ENCODE measurements around the gene SOCS2.

DNA sequence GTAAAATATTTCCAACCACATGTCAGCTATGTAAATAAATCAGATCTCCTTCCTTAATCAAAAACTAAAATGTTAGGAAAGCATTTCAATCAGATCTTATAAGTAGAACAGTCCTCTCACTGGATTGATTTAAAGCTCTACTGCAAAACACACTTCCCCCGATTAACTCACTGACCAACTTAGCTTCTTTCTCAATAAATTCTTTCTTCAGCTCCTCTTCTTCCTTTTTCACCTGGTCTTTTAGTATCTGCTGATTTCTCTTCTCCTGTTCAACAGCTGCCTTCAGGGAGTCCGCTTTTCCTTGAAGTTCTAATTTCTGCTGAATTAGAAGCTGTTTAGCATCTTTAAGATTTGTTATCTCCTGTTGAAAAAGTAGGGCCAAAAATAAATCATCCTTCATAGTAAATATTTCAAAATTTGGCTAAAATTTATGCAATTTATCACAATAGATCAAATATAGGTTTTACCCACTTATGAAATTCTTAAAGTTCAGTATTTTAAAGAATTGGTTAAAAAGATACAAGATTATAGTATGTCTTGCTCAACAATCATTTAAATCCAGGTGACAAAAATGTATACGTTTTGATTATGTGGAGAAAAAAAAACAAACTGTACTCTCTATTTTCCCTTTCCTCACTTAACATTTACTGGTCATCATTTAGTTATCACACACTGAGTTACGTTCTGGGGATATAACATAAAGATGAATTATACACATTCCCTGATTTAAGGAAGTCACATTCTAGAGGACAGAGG is 76.3 kb downstream of the PLEKHG7 start:
- RRBS, 2 experiments, result no CpG with 5 or more reads among the region's 4 CpGs
CAGE:
- cytosol, long polyA minus RNA, result no peak
- cytosol, long polyA plus RNA, result no peak
- long polyA plus RNA, result no peak
- nucleus, long polyA minus RNA, result no peak
- nucleus, long polyA plus RNA, result no peak

DNA sequence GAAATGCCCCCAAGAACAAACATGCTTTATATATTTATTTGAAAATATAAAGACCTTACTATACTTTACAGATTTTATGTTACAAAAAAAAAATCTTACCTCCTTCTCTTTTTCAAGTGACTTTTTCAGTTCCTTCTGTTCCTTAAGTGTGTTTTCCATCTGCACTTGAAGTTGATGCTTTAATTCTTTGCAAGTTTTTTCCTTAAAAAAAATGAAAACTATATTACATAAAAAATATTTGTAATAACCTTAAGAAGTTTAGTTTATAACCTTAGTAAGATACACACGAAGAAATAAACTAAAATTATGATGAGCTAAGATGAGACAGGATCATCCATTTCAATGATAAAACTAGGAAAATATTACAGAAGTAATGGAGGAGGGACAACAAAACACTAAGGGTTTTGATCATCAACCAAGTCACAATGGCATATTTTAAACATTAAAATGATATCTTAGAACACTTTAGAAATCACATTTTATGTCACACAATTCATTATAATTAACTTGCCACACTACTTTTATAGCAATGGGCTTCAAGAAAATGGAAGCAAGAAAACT is 98.8 kb downstream of the PLEKHG7 start:
- RRBS, 2 experiments, result no CpG with 5 or more reads among the region's 1 CpG
CAGE:
- cytosol, long polyA minus RNA, result no peak
- cytosol, long polyA plus RNA, result no peak
- long polyA plus RNA, result no peak
- nucleus, long polyA minus RNA, result no peak
- nucleus, long polyA plus RNA, result no peak

DNA sequence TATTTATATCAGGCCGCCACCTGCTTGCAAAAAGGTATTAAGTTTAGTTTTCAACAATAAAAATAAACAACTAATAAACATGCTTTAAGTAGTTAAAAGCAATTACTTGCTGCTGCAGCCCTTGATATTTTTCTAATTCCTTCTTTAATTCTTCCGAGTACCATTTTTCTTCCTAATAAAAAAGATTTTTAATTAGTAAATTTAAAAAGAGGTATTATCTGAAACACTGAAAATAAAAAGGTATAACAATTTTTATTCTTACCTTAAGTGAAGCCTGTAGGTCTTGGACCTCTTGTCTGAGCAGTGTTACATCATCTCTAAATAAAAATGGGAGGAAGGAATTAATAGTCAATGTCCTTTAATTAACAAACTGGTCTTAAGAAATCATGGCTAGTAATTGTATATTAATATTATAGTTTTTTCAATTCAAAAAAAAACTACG is 71.9 kb downstream of the EEA1 start:
- RRBS, 2 experiments, result no CpG with 5 or more reads among the region's 3 CpGs
CAGE:
- cytosol, long polyA minus RNA, result no peak
- cytosol, long polyA plus RNA, result no peak
- long polyA plus RNA, result no peak
- nucleus, long polyA minus RNA, result no peak
- nucleus, long polyA plus RNA, result no peak

GRCh38 chr12:92927831-92928399 is 1.2 kb downstream of the EEA1 start:
- RRBS, 2 experiments, result no CpG with 5 or more reads among the region's 5 CpGs
CAGE:
- cytosol, long polyA minus RNA, result no peak
- cytosol, long polyA plus RNA, result no peak
- long polyA plus RNA, result no peak
- nucleus, long polyA minus RNA, result no peak
- nucleus, long polyA plus RNA, result no peak

- RRBS, 2 experiments, result no CpG with 5 or more reads among the region's 6 CpGs
CAGE:
- cytosol, long polyA minus RNA, result no peak
- cytosol, long polyA plus RNA, result no peak
- long polyA plus RNA, result no peak
- nucleus, long polyA minus RNA, result no peak
- nucleus, long polyA plus RNA, result no peak
These were observed 44.5 kb upstream of the EEA1 start for GRCh38 chr12:92973401-92974094.

GRCh38 chr12:93005702-93006330 is 76.7 kb upstream of the EEA1 start:
- RRBS, 2 experiments, result no CpG with 5 or more reads among the region's 7 CpGs
CAGE:
- cytosol, long polyA minus RNA, result start-site peak on the plus strand at chr12:93006096-93006124, 49 reads
- cytosol, long polyA plus RNA, result start-site peak on the plus strand at chr12:93006035-93006181, 309 and 417 reads in 2 replicates
- long polyA plus RNA, result start-site peak on the plus strand at chr12:93006024-93006183, 406 and 376 reads in 2 replicates
- nucleus, long polyA minus RNA, result no peak
- nucleus, long polyA plus RNA, result start-site peak on the plus strand at chr12:93005935-93006177, 277 and 477 reads in 2 replicates

- RRBS, 2 experiments, result no CpG with 5 or more reads among the region's 6 CpGs
CAGE:
- cytosol, long polyA minus RNA, result no peak
- cytosol, long polyA plus RNA, result no peak
- long polyA plus RNA, result no peak
- nucleus, long polyA minus RNA, result no peak
- nucleus, long polyA plus RNA, result no peak
These were observed 205.9 kb upstream of the EEA1 start for GRCh38 chr12:93134705-93135624.

DNA sequence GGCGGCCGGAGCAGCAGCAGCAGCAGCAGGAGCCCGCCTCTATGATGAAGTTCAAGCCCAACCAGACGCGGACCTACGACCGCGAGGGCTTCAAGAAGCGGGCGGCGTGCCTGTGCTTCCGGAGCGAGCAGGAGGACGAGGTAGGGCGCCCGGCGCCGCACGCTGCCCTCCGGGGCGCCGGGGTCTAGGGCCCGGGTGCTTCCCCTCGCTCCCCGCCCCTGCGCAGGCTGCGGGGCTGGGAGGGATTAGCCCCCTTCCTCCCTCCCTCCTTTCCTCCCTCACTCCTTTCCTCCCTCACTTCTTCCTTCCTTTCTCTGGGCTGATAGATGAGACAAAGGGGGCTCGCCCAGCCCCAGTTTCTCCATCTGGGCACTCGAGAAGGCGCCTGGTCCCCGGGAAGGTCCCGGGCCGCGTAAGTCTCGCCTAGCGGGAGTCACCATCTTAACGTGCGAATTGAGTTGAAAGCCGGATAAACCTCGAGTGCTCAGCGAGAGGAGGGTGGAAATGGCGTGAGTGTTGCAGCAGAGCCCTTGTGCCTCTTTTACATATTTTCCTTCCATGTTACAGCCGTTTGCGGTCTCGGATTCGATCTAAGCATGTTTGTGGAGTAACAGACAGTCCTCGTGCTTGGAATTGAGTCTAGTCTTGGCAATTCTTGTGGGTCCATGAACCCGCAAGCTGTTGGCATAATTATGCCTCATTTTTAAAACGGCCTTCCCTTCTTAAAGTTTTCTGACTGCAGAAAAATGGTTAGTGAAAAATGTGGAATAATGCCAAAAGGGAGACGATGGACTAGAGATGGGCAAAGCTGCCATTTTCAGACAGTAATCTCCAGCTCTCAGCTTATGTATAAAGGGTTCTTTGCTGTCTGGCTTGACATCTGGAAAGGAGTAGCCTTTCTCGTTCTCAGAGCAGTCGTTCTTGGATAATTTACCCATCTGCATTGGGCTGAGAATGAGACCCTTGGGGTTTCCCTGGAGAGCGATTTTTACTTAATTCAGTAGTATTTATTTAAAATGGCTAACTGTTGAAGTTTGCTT is 877 bp downstream of the NUDT4 start:
- RRBS, 2 experiments, result 1 to 3% methylated on average over 8 of the region's 53 CpGs
CAGE:
- cytosol, long polyA minus RNA, result no peak
- cytosol, long polyA plus RNA, result no peak
- long polyA plus RNA, result no peak
- nucleus, long polyA minus RNA, result no peak
- nucleus, long polyA plus RNA, result no peak

DNA sequence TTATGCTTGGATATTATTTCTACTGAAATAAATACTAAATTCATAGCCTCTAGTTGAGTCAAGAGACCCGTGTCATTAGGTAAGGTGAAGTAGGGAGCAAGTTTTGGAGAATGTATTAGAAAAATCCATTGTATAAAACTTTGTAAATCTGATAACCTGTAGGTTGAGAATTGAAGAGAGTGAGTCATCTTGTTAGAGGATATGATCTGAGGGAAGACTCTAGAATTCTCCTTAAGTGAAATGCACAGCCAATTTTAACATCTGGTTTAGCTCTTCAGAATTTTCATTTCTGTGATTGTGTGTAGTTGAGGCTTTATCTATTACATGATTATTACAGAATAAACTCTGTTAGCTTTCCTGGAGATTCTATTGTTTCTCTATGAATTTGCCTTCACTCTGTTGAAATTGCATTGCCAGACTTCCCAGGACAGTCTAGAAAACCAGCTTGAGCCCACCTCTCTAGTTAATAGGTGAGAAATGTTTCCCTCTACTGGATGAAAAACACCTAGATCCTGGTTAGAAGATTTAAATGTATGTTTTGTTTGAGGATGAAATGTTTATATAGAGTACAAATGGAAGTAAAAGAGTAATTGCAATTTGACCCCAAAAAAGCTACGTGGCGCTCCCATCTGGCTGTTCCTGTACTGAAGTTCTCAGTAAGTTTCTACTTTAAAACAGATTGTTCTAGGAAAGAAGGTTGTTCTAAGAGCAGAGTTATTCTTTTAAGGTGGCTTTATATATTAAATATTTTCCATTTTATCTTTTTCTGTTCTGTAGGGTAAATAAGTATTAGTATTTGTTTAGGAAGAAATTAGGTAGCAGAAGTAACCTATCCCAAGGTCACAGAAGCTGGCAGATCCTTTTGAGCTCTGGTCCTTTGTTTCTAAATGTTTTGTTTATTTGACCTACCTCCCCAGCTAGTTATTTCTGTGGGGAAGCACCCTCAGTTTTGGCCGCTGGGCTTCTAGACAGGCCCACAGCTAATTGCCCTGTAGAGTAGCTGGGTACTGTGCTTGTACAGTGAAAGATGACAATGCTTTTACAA is 3.0 kb downstream of the NUDT4 start:
- RRBS, 2 experiments, result no CpG with 5 or more reads among the region's 4 CpGs
CAGE:
- cytosol, long polyA minus RNA, result no peak
- cytosol, long polyA plus RNA, result no peak
- long polyA plus RNA, result no peak
- nucleus, long polyA minus RNA, result no peak
- nucleus, long polyA plus RNA, result no peak

DNA sequence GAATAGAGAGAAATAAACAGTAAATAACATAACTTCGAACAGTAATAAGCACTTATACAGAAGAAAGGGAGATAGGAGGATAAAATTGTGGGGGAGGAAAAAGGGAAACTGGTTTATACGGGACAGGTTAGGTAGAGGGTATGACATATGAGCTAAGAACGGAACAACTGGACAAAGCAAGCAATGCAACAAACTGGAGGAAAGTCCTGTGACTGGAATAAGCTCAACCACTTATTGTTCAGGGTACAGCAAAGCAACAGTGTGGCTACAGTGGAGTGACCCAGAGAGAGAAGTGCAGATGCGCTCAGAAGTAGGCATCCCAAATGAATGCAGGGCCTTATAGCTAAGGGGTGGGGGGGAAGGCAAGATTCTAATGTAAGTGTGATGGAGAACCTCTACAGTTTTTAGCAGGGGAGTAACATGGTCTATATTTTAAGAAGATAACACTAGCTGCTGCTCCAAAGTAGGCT is 3.5 kb downstream of the UBE2N start:
- RRBS, 2 experiments, result no CpG with 5 or more reads among the region's 4 CpGs
CAGE:
- cytosol, long polyA minus RNA, result no peak
- cytosol, long polyA plus RNA, result no peak
- long polyA plus RNA, result no peak
- nucleus, long polyA minus RNA, result no peak
- nucleus, long polyA plus RNA, result no peak

- RRBS, 2 experiments, result 61 to 73% methylated on average over 3 of the region's 51 CpGs
CAGE:
- cytosol, long polyA minus RNA, result no peak
- cytosol, long polyA plus RNA, result no peak
- long polyA plus RNA, result no peak
- nucleus, long polyA minus RNA, result no peak
- nucleus, long polyA plus RNA, result no peak
These were observed at the start of gene SOCS2 for GRCh38 chr12:93572255-93573076. SOCS2 (plus strand) TSS chr12:93572675.

- RRBS, 2 experiments, result no CpG with 5 or more reads among the region's 6 CpGs
CAGE:
- cytosol, long polyA minus RNA, result no peak
- cytosol, long polyA plus RNA, result no peak
- long polyA plus RNA, result no peak
- nucleus, long polyA minus RNA, result start-site peak on the plus strand at chr12:93741164-93741281, 8 reads
- nucleus, long polyA plus RNA, result no peak
These were observed 63.8 kb downstream of the CRADD start for GRCh38 chr12:93740789-93741486.

GRCh38 chr12:93759380-93760294 is 82.5 kb downstream of the CRADD start:
- RRBS, 2 experiments, result no CpG with 5 or more reads among the region's 5 CpGs
CAGE:
- cytosol, long polyA minus RNA, result no peak
- cytosol, long polyA plus RNA, result no peak
- long polyA plus RNA, result no peak
- nucleus, long polyA minus RNA, result no peak
- nucleus, long polyA plus RNA, result no peak

DNA sequence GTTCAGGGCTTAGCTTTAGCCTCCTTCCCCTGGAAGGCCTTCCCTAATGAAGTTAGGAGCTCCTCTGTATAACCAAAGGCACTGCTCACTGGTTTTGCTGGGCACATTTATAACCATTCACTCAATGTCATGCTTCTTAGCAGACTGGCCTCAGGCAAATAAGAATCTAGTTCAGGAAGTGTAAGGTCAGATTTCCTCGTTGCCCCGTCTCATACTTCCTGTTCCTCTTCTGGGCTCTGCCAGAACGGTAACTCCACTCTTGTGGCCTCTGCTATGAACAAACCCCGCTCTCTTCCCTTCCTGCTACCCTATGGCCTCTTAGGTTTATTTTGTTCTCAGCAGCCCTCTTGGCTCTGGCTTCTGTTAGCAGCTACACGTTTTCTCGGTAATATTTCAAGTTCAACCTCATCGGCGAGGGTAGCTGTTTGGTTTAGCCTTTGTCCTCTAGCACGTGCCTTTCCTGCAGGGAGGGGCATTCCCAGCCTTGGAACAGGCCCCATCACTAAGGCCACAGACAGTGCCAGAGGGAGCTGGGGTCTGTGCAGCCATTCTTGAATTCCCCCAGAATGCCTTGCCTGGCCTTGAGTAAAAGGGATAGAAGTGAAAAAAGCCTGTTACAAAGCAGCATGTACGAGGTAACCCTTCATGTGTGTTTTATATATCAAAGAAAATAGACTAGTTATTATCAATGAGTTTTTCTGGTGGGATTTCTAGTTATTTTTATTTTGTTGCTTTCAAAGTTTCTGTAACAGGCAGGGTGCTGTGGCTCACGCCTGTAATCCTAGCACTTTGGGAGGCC is 171.7 kb downstream of the CRADD start:
- RRBS, 2 experiments, result no CpG with 5 or more reads among the region's 11 CpGs
CAGE:
- cytosol, long polyA minus RNA, result no peak
- cytosol, long polyA plus RNA, result no peak
- long polyA plus RNA, result no peak
- nucleus, long polyA minus RNA, result no peak
- nucleus, long polyA plus RNA, result no peak

GRCh38 chr12:94007963-94008278 is 140.5 kb upstream of the PLXNC1 start:
- RRBS, 2 experiments, result no CpG with 5 or more reads among the region's 7 CpGs
CAGE:
- cytosol, long polyA minus RNA, result no peak
- cytosol, long polyA plus RNA, result no peak
- long polyA plus RNA, result no peak
- nucleus, long polyA minus RNA, result no peak
- nucleus, long polyA plus RNA, result no peak

DNA sequence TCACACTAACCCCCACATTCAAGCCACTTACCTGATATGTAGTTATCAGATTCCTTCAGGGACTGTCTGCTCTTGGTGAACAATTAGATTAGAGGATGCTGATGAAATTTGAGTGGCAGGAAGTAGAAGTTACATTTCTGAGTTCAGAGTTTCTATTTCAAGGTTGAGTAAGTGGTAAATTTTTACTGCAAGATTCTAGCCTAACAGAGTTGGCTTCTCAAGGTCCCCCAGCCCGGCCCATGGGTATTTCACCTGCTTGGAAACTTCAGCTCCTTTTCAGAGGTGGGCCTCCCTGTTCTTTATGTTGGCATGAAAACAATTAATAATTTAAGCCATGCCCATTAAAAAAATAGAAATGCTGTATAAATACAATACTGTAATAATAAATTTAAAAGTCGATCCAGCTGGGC is 56.5 kb downstream of the PLXNC1 start:
- RRBS, 2 experiments, result no CpG with 5 or more reads among the region's 2 CpGs
CAGE:
- cytosol, long polyA minus RNA, result no peak
- cytosol, long polyA plus RNA, result no peak
- long polyA plus RNA, result no peak
- nucleus, long polyA minus RNA, result no peak
- nucleus, long polyA plus RNA, result no peak

GRCh38 chr12:94207377-94207695 is 59.0 kb downstream of the PLXNC1 start:
- RRBS, 2 experiments, result no CpG with 5 or more reads among the region's 1 CpG
CAGE:
- cytosol, long polyA minus RNA, result no peak
- cytosol, long polyA plus RNA, result no peak
- long polyA plus RNA, result no peak
- nucleus, long polyA minus RNA, result no peak
- nucleus, long polyA plus RNA, result no peak

DNA sequence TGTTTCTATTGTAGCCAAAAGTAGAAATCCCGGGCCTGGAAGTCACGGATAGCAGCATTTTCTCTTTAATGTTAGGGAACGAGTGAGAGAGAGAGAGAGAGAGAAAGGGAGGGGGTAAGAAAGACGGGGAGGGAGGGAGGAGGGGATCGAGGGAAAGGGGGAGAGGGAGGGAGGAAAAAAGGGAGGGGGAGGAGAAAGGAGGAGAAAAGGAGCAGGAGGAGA is 34.8 kb downstream of the CEP83 start:
- RRBS, 2 experiments, result no CpG with 5 or more reads among the region's 5 CpGs
CAGE:
- cytosol, long polyA minus RNA, result no peak
- cytosol, long polyA plus RNA, result no peak
- long polyA plus RNA, result no peak
- nucleus, long polyA minus RNA, result no peak
- nucleus, long polyA plus RNA, result no peak

DNA sequence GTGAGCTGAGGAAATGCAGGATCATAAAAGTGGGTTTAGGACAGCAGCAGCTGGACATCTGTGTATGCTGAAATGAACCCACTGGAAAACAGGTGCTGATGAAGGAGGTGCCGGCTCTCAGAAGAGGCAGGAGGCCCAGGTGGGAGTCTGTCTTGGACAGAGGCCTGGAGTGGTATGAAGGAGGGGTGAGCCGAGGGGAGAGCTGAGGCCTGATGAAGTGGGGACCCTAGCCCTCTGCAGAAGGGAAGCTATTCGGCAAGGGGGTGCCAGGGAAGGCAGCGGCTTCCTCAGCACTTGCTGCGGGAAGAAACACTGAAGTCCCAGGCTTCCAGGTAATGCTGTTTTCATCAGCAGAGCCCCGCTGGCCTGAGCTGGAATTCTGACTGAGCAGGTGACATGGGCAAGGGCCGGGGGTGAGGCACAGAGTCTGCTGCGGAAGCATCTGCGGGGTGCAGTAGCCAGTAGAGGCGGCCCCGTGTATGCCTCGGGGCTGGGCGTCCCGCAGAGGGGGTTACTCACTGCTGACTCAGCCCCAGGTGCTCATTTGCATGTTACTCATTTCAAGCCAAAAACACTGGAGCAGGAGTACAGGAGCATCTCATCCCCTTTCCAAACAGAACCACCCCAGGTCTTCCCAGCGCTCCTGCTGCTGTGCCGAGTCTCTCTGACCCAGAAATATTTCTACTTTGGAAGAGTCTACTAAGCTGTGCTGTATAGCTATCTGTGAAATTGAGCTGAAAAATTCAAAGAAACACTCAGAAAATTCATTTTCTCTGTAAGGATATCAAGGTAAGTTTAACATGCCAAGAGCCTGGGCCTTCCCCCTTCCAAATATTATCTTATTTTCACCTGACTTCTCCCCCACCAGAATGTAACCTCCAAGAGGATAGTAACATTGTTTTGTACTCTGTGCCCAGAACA is 89.5 kb downstream of the TMCC3 start:
- RRBS, 2 experiments, result no CpG with 5 or more reads among the region's 16 CpGs
CAGE:
- cytosol, long polyA minus RNA, result no peak
- cytosol, long polyA plus RNA, result no peak
- long polyA plus RNA, result no peak
- nucleus, long polyA minus RNA, result no peak
- nucleus, long polyA plus RNA, result no peak

DNA sequence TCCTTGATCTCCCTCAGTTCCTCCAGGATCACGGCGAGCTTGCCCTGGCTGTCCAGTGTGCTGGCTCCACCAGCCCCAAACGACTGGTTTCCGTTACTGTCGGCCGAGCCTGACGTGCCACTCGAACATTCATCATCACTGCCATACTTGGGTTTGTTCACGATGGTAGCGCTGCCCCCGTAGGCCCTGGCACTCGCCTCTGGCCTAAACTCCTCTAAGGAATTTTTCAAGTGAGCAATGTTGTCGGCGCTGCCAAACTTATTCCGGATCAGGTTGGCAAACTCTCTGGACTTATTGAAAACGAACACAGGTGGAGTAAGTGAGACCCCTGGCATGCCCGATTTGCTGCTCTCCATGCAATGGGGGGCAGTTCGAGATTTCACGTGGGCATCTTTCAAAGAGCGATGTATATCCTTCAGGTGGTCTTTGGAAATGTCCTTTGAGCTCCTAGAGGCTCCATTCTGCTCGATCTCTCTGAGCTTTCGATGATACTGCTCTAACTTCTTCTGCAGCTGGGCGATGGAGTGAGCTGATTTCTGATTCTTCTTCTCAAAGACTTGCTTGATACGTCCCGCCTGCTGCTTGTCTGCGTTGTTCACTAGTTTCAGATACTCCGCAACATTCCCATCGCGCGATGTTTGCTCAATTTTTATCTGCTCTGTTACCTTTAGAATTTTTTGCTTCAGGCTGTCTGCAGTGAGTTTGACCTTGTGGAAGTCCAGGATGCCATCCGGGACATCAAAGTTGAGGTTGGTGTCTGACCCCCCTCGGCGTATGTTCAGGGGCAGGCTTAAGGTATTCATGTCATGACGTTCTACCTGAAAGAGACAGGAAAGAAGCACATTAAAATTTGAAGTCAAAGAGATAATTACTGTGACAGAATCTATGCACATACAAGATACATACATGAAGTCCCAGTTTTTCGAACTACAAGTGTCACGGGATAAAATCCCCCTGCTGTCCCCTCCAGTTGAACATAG is 68.3 kb downstream of the TMCC3 start:
- RRBS, 2 experiments, result no CpG with 5 or more reads among the region's 36 CpGs
CAGE:
- cytosol, long polyA minus RNA, result no peak
- cytosol, long polyA plus RNA, result no peak
- long polyA plus RNA, result no peak
- nucleus, long polyA minus RNA, result no peak
- nucleus, long polyA plus RNA, result no peak

Data from HepG2 (cell line).